Measurements from ENCODE around the genes ETAA1, FBXO48 and GKN1.

- PRO-cap, 7 experiments = no peak in any of the 7 experiments
Observed at GRCh38 chr2:65351214-65351947, 81.0 kb downstream of the SPRED2 start.

DNA sequence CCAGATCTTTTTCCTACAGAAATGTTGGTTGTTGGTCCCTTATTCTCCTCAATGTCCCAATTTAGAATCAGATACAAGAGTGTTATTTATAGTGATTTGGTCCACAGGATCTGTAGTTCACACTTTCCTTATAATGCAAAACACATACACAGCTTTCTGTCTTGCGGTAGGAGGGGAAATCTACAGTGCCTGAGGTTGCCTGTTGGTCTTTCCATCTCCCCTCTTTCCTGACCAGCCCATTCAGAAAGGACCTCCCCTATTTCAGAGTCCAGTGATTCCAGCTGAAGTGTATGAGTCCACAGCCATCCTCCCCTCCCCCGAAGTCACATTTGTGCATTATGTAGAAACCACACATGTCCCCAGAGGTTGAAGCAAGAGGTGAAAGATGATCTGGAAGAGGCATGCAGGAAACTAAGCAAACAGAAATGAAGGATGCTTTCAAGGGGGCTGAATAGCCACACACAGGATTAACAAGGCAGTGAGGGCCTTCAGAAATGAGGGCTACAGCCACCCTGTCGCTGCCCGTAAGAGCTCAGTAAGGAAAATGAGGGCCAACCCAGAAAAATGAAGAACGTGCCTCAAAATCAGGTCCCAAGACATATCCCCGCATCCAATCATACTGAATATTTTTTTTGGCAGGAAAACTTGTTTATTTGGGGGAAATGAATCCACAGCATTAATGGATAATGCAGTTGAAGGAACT lies 61.7 kb downstream of the SPRED2 start:
- PRO-cap, 7 experiments = no peak in any of the 7 experiments

DNA sequence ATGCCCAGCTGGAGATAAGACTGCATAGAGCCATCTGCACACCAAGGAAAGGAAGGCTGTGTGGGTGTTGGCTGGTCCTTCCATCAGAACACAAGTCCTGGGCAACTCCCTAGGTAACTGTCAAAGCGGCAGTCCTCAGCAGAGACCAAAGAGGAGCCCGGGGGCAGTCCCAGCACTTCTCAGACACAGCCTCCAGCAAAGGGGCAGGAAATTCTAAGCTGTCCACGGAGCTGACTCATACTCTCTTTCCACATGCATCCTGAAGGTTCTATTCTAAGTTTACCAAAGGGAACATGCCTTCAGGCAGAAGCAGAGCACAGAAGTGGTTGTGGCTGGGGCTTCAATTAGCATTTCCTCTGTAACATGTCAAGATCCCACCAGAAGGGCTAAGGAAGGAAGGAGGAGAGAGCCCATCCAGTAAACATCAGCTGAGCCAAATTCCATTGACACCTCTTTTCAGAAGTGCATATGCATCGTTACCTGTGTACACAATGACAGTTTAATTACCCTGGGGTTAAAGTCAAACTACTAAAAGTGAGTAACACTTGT lies 54.7 kb downstream of the SPRED2 start:
- PRO-cap, 7 experiments = no peak in any of the 7 experiments

GRCh38 chr2:65389845-65390504 lies 42.4 kb downstream of the SPRED2 start:
- PRO-cap, 7 experiments = no peak in any of the 7 experiments

GRCh38 chr2:65400386-65401093 lies 31.9 kb downstream of the SPRED2 start:
- PRO-cap, 7 experiments = no peak in any of the 7 experiments

DNA sequence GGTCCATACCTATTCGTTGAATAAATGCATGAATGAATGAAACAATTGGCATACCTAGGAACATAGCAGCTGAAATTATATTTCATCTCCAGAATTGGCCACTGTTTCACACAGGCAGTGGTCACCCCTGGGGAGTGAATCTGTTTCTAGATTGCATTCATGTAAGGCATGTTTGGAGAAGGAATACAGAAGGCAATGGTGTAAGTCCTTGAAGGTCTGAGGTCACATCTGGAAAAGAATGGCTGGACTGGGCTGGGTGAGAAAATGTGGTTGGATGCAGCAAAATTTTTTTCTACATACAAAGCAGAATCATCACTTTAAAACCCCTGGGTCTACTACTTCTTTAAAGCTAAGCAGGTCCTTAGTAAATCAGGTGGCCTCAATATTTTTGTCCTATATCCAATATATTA lies 393.5 kb upstream of the SPRED2 start:
- PRO-cap, 7 experiments = no peak in any of the 7 experiments

- PRO-cap, 7 experiments = no peak in any of the 7 experiments
Observed at GRCh38 chr2:66444946-66445636, 10.2 kb downstream of the MEIS1 start.

DNA sequence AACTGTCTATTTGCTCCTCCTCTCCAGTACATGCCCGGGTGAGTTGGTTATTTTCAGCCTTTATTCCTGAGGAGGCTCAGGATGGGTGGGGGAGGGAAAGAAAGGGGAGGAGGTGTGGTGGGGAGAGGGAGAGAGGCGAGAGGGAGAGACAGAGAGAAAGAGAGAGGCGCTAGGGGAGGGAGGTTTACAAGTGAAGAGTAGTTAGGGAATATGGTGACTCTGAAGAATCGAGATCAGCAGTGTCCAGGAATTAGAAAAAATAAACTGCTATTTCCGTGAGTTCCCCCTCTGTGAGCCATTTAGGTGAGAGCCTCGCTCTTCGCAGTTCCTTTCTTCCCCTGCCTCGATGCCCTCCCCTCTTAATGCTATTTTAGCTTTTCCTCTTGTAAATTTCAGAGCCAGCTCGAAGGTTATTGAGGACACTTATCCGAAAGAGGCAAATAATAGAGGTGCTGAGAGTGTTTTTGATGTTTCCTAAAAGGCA lies 139.0 kb downstream of the MEIS1 start:
- PRO-cap, 7 experiments = no peak in any of the 7 experiments

- PRO-cap, 7 experiments = no peak in any of the 7 experiments
Observed at GRCh38 chr2:66625576-66625963, 190.6 kb downstream of the MEIS1 start.

- PRO-cap, 7 experiments = no peak in any of the 7 experiments
Observed at GRCh38 chr2:66687990-66688402, 253.1 kb downstream of the MEIS1 start.

- PRO-cap, 7 experiments = no peak in any of the 7 experiments
Observed at GRCh38 chr2:66698239-66699190, 263.6 kb downstream of the MEIS1 start.

DNA sequence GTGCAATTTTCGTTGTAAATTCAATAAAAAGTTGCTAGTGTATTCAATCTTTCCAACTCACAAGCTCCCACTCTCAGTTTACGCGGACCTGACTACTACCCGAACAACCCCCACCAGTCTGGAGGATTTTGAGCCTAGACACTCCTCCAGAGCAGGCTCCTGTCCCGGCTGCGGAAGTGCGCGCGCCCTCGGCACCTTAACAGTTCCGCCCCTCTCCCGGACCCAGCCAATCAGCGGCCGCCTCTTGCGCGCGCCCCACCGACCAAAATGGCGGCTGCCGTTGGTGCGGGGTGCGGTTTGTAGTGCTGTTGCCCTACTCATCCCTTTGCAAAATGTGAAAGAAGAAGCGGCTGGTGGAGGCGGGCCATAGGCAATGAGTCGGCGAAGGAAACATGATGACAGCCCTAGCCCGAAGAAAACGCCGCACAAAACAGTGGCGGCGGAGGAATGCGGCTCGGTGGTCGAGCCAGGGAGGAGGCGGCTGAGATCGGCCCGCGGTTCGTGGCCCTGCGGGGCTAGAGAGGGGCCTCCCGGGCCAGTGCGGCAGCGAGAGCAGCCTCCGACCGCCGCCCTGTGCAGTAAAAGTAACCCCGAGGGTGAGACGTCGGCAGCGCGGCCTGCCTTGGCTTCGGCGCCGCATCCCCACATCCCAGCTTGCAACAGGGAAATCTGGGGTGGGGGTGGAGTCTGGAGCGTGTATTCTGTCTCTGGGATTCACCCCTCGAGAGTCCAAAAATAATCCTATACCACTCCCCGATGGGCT lies at the start of gene ETAA1:
ETAA1 (plus strand) TSS at position 258 of the 763 bp plus-strand sequence.
- PRO-cap, 7 experiments = peak in 7 of 7 experiments; most common plus-strand start position 265 of the sequence (in 7); most common minus-strand start position 120 of the sequence (in 7)

DNA sequence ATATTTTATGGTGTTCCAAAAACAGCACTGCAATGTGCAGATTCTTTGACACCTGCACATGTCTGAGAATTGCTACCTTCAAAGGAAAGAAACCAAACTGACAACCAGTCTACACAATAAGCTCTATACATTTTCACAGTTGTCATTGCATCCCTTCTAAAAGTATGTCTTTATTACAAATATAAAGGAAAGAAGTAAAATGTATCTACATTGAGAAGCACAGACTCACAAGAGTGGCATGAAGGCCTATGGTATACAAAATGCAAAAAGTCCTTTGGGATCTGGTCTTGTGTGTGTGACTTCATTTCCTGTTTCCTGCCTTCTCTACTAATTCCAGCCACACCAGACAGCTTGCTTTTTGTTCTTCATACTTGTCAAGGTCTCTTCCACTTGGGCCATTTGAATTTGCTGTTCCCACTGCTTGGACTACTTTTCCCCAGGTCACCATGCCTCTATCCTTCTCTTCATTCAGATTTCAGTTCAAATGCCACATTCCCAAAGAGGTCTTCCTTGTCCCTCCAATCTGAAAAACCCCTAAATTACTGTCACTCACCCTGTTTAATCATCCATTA lies 6.3 kb downstream of the DNAAF10 start:
- PRO-cap, 7 experiments = no peak in any of the 7 experiments

GRCh38 chr2:68290777-68291244 lies 28.9 kb downstream of the CNRIP1 start:
- PRO-cap, 7 experiments = no peak in any of the 7 experiments

DNA sequence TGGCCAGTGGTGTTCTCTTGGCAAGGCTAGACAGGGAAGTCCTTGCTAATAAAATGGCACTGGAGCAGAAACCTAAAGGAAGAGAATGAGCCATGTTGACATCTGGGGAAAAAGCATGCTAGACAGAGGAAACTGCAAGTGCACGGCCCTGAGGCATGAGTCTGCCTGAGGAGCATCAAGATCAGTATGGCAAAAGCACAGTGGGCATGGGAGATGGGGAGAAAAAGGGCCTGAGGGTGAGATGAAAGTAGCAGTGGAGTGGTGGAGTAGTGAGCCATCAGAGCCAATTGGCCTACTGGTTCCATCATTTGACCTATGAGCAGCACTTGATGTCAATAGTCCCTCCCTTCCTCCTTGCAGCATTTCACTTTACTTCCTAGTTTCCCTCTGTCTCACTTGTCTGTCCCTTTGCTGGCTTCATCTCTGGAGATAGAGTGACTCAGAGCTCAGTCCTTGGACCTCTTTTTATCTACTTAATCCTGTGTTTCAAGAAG lies 32.2 kb downstream of the FBXO48 start:
- PRO-cap, 7 experiments = no peak in any of the 7 experiments

GRCh38 chr2:68466312-68467466 lies at the start of gene FBXO48:
TSS of gene FBXO48 (minus strand) at chr2:68467294.
- PRO-cap, 7 experiments = peak in 7 of 7 experiments; most common plus-strand start chr2:68466596 (in 1); most common minus-strand start chr2:68467294 (in 6)

GRCh38 chr2:68514510-68515132 lies 47.2 kb downstream of the APLF start:
- PRO-cap, 7 experiments = no peak in any of the 7 experiments

- PRO-cap, 7 experiments = no peak in any of the 7 experiments
Observed at GRCh38 chr2:68764357-68765187, 30.0 kb downstream of the ARHGAP25 start.

- PRO-cap, 7 experiments = no peak in any of the 7 experiments
Observed at GRCh38 chr2:68974395-68974847, at the start of gene GKN1. TSS of gene GKN1 (plus strand) at chr2:68974636.

DNA sequence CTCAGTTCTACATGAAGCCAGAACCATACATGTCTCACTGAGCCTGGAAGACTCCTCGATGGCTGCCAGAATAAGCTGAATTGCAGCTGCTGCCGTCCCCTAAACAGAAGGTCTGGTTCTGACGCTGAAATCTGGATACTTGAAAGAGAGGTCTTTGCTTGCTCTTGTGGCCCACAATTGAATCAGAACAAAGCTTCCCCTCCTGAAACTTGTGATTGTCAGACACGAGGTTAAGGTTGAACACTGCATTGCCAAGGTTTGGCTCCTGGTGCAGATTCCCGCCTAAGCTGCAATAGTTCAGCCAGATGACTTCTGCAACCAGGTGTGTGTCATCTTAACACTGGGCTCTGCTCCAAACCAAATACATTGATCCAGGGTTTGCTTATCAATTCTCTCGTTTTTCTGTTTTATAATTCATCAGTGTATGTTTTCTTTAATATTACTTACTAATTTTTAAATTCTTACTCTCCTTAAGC lies 14.6 kb downstream of the GKN1 start:
- PRO-cap, 7 experiments = no peak in any of the 7 experiments